ENCODE measurements around a stretch of chr2.

- PRO-cap = no peak
- RRBS, 2 experiments = 1 to 2% methylated on average over 10 to 13 of the region's 30 CpGs
Observed at GRCh38 chr2:238320913-238321387, 632 bp downstream of the TRAF3IP1 start.

- PRO-cap = no peak
- RRBS, 2 experiments = no CpG with 5 or more reads among the region's 14 CpGs
Observed at GRCh38 chr2:238381491-238382071, 45.1 kb upstream of the ASB1 start.

DNA sequence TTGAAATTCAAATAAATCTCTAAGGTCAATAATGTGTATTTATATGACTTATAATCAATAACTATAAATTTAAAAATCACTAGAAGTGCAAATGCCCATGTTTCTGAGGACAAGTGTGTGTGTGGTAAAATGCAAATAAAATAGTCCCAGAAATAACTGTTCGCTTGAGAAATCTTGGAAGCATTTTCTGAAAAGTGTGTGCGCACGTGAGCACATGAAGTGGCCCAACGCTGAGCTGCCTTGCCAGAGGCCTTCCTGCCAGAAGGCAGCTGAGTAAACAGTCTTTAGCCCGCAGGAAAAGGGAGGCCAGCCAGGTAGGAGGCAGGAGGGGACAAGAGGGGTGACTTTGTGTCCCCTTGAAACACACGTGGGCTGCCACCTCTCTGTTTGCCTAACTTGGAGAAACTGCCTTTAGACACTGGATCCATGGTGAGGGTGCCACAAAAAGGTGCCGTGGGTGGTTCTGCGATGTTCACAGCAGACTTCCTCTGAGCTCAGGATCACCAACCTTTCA is 36.9 kb upstream of the ASB1 start:
- PRO-cap = no peak
- RRBS, 2 experiments = no CpG with 5 or more reads among the region's 8 CpGs

- PRO-cap = no peak
- RRBS, 2 experiments = 2% methylated on average over 4 to 11 of the region's 42 CpGs
Observed at GRCh38 chr2:238427199-238427883, 614 bp downstream of the ASB1 start.

GRCh38 chr2:238644524-238645160 is 203.2 kb upstream of the TWIST2 start:
- PRO-cap = no peak
- RRBS, 2 experiments = no CpG with 5 or more reads among the region's 6 CpGs

DNA sequence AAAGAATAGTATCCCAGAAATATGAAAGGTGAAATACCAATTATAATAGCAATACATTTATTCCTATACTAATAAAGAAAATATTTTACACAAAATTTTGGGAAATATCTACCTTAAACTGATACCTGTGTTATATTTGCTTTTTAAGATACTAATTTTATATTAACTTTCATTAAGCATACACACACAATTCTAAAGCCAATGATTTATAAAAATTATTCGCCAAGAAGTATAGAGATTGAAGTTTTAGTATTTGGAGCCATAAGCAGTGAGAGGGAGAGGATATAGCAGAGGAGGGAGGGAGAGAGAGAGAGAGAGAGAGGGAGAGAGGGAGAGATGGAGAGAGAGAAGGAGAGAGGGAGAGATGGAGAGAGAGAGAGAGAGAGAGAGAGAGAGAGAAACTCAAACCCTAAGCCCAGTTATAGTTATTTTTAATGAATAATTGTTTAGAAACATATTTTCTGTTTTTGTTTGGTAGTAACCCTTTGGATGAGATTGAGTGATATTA is 5.3 kb downstream of the TWIST2 start:
- PRO-cap = no peak
- RRBS, 2 experiments = no CpG with 5 or more reads among the region's 1 CpG

DNA sequence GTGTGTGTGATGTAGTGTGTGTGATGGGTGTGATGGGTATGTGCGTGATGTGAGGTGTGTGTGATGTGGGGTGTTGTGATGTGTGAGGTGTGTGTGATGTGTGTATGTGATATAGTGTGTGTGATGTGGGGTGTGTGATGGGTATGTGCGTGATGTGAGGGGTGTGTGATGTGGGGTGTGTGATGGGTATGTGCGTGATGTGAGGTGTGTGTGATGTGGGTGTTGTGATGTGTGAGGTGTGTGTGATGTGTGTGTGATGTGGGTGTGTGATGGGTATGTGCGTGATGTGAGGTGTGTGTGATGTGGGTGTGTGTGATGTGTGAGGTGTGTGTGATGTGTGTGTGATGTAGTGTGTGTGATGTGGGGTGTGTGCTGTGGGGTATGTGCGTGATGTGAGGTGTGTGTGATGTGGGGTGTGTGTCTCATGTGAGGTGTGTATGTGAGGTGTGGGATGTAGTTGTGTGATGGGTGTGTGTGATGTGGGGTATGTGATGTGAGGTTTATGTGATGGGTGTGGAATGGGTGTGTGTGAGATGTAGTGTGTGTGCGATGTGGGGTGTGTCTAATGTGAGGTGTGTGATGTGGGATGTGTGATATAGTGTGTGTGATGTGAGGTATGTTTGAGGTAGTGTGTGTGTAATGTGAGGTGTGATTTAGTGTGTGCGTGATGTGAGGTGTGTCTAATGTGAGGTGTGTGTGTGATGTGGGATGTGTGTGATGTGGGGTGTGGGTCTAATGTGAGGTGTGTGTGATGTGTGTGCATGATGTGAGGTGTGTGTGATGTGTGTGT is 55.0 kb downstream of the TWIST2 start:
- PRO-cap = no peak
- RRBS, 2 experiments = no CpG with 5 or more reads among the region's 7 CpGs

- PRO-cap = no peak
- RRBS, 2 experiments = no CpG with 5 or more reads among the region's 21 CpGs
Observed at GRCh38 chr2:238938198-238938932, 90.5 kb downstream of the TWIST2 start.

GRCh38 chr2:238991605-238991954 is 143.7 kb downstream of the TWIST2 start:
- PRO-cap = no peak
- RRBS, 2 experiments = no CpG with 5 or more reads among the region's 8 CpGs

GRCh38 chr2:239066411-239066809 is 218.5 kb downstream of the TWIST2 start:
- PRO-cap = no peak
- RRBS, 2 experiments = no CpG with 5 or more reads among the region's 18 CpGs

DNA sequence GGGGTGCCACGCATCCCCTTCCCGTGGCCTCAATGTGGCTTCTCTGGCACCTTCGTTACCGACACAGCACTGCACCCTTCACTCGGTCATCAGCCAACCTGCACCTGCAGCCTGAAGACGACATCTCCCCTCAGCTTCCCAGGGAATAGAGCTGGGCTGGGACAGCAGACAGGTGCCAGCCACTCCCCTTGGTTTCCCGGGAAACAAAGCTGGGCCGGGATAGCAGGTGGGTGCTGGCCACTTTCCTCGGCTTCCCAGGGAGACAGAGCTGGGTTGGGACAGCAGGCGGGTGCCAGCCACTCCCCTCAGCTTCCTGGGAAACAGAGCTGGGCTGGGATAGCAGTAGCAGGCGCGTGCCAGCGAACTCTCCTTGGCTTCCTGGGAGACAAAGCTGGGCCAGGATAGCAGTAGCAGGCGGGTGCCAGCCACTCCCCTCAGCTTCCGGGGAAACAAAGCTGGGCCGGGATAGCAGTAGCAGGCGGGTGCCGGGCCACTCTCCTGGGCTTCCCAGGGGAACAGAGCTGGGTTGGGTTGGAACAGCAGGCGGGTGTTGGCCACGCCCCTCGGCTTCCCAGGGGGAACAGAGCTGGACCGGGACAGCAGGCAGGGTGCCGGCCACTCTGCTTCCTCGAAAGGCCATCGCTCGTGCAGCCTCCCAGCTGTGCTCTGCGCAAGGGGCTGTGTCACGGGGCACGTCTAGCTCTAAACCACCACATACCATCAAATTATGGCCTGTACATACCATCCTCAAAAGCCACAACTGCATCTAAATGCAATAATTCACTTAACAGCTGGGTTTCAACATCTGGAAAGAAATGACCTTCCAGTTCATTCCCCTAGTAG is 228.0 kb downstream of the TWIST2 start:
- PRO-cap = no peak
- RRBS, 2 experiments = 80% methylated on average over 3 of the region's 29 CpGs; no CpG with 5 or more reads in 1 of the 2 experiments

- PRO-cap = no peak
- RRBS, 2 experiments = no CpG with 5 or more reads among the region's 5 CpGs
Observed at GRCh38 chr2:239120507-239121124, 272.7 kb downstream of the TWIST2 start.

DNA sequence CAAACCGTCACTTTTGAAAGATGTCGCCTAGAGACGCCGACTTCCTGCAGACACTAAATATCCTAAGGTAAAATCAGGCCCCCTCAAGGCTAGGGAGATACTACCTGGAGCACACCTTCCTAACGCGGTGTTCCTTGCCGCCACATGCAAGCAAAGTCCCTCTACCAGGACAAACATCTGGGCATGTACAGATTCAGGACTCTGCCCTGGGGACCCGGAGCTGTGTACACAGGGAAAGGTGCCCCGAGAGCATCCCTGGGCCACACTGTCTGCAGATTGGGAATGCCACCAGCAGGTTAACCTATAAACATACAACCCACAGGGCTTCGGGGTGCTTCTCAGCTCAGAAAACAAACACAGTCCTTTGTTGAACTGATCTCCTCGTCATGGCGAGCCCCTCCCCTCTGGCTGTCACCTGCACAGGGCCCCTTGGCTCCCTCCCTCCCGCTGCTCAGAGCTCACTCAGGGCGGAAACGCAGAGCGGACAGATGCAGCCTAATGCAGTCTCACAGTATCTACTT is 218.9 kb downstream of the HDAC4 start:
- PRO-cap = no peak
- RRBS, 2 experiments = no CpG with 5 or more reads among the region's 16 CpGs

DNA sequence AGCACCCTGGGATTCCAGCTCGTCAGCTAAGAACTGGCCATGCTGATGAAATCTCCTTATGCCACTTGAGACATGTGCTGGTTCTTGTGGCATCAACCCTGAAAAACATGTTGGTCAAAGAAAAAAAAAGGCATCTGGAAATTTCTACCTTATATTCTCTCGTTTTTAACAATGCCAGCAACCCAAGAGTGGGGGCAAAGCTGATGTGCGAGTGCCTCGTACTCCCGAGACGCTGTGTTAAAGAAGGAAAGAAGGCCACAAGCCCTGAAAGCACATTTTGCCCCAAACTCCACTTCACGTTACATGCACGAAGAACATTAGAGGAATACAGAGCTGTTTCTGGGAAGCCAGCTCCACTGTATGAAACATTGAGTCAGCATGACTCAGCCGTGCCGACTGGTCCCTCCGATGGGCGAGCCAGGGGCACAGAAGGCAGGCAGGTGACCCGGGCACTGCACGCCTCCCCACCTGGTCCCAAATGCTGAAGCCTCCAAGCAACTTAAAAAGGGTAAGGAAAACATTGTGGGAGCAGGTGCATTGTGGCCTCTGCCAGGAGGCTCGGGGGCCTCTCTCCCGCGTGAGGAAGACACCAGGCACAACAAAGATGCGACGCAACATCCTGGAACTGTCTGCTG is 120.6 kb downstream of the HDAC4 start:
- PRO-cap = no peak
- RRBS, 2 experiments = no CpG with 5 or more reads among the region's 19 CpGs

GRCh38 chr2:239296095-239297060 is 104.4 kb downstream of the HDAC4 start:
- PRO-cap = no peak
- RRBS, 2 experiments = 77 to 86% methylated on average over 3 of the region's 20 CpGs

DNA sequence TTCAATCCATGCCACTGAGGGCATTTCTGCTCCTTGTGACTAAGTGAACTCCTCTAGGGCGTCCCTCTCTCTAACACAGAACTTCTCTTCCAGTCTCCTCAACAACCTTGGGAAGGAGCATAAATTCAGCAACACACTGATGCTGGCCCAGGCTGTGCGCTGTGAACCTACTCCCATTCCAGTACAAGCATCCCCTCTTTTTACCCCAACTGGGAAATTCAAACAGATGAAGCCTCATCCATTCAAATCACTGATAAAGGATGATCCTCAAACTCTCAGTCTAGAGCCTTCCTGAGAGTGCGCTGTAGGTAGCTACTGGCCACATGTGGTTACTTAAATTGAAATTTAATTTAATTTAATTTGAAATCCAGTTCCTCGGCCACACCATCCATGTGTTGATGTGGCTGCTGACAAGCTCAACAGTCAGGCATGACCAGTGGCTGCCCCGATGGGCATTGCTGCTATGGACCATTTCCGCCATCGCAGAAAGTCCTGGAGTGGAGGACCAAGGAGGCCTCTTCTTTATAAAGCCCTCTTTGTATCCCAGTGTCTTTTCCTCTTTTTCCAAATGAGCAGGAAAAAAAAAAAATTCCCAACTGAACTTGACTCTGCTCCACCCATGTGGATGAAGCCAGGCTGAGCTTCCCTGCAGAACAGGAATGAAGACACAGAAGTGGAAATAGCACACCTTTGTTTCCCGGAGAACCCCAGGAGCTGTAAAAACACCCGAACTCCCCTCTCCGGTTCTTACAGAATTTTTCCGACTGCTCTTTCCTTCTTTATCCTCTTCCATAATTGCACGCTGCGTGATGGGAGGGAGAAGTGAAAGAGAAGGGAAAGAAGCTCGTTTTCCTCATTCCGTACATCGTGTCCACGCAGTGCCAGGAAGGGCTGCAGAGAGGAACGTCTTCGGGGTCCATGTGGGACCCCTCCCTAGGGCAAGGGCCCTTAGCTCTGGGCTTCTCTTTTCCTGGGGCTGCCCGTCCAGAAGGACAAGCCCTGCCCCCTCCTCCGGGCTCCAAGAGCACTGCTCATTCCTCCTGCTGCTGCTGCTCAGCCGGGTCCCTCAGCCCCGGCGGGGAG is 100.5 kb downstream of the HDAC4 start:
- PRO-cap = no peak
- RRBS, 2 experiments = 65 to 86% methylated on average over 1 to 4 of the region's 24 CpGs

GRCh38 chr2:239330653-239331224 is 70.1 kb downstream of the HDAC4 start:
- PRO-cap = no peak
- RRBS, 2 experiments = no CpG with 5 or more reads among the region's 16 CpGs

GRCh38 chr2:239396722-239397883 is 3.7 kb downstream of the HDAC4 start:
- PRO-cap = no peak
- RRBS, 2 experiments = no CpG with 5 or more reads among the region's 26 CpGs

GRCh38 chr2:239399927-239400348 is 882 bp downstream of the HDAC4 start:
- PRO-cap = no peak
- RRBS, 2 experiments = 2 to 4% methylated on average over 22 to 29 of the region's 45 CpGs

DNA sequence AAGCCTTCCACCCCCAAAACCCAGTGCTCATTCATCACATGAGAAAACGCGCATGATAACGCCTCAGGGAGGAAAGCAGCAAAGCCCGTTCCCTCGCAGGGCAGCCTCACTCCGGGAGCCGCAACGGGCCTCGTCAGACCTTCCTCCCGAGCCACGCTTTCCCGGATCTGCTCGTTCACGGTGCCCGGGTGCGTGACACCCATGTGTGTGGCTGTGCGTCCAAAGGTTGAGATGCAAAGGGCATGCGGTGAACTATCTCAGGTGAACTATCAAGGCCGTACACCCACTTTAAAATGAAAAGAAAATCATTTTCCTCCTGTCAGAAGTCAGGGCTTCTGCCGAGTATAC is 59.8 kb downstream of the NDUFA10 start:
- PRO-cap = no peak
- RRBS, 2 experiments = 93 to 96% methylated on average over 7 of the region's 20 CpGs

Measured in astrocyte (in vitro differentiated cells and primary cell).